Measurements from ENCODE around the genes ZNF141, SLC49A3, IDUA and SLC26A1.

DNA sequence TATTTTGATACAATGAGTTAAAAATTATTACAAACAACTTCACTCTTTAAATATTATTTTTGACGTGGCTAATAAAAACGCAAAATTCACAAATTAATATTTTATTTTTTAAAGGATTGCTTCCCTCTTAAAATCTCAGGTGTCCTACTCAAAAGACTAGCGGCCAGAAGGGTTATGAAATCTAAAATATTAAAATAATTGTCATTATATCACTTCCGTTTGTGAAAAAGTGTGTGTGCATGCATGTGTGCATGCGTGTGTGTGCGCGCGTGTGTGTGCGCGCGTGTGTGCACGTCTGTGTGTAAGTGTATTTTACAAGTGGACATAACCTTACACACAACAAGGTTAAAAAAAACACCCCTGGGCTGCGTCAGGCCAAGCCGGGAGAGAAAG, 390 bp upstream of the ZNF595 start:
- RRBS = no CpG with 5 or more reads among the region's 14 CpGs

DNA sequence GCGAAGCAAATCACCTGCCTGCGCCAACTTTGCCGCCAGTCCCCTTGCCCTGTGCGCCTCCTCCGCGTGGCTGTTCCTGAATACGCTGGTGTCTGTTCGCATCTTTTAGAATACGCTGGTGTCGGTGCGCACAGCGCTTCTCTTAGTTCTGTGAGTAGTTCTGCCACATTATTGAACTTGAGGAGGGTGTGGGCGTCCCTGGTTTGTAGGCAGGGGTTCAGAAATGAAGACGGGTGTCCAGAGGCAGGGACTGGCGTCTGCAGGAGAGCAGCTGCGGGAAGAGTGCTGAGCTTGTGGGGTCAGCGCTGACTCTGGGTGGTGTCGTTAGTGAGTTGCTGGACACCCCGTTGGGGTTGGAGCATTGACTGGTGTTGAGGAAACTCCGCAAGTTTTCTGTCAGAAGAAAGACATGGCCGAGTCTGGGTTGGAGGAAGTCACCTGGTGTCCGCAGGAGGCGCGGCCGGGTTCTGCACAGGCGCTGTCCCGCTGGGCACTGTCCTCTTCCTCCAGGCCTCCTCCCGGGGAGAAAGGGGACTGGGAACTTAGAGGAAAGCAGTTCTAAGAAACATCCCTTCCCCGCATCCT, 938 bp downstream of the ZNF718 start:
- RRBS = no CpG with 5 or more reads among the region's 29 CpGs

GRCh38 chr4:337739-338439, at the start of gene ZNF141:
ZNF141 (plus strand) TSS chr4:337814.
- RRBS = no CpG with 5 or more reads among the region's 50 CpGs

DNA sequence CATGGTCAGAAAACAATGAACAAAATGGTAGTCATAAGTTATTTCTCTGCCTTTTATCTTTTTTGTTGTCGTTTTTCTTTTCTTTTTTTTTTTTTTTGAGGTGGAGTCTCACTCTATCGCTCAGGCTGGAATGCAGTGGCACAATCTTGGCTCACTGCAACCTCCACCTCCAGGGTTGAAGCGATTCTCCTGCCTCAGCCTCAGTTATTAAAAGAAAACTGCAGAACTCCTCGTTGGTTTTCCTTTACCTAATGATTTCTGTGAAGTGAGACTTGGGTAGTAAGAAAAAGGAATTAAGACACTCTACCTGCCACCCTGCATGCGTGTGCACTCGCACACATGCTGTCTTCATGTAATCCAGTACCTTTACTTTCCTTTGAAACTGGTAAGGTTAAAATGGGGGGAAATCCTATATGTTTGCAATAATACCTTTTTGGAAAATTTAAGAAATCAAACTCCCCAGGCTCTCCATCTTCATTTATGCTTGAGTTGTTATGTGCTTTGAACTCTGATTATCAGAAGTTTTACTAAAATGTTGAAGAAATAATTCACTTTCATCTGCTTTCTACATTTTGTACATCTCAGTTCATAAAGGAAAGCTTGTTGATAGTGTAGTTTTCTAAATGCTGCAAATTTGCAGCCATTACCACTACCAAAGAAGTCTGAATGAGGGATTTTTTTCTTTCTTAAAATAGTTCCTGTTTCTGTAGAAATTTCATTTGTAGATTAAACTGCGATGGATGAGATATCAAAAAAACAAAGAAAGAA, 32.9 kb downstream of the ZNF721 start:
- RRBS = no CpG with 5 or more reads among the region's 7 CpGs

- RRBS = 7% methylated on average over 3 of the region's 26 CpGs
Observed at GRCh38 chr4:687044-687651, 1.8 kb downstream of the SLC49A3 start.

DNA sequence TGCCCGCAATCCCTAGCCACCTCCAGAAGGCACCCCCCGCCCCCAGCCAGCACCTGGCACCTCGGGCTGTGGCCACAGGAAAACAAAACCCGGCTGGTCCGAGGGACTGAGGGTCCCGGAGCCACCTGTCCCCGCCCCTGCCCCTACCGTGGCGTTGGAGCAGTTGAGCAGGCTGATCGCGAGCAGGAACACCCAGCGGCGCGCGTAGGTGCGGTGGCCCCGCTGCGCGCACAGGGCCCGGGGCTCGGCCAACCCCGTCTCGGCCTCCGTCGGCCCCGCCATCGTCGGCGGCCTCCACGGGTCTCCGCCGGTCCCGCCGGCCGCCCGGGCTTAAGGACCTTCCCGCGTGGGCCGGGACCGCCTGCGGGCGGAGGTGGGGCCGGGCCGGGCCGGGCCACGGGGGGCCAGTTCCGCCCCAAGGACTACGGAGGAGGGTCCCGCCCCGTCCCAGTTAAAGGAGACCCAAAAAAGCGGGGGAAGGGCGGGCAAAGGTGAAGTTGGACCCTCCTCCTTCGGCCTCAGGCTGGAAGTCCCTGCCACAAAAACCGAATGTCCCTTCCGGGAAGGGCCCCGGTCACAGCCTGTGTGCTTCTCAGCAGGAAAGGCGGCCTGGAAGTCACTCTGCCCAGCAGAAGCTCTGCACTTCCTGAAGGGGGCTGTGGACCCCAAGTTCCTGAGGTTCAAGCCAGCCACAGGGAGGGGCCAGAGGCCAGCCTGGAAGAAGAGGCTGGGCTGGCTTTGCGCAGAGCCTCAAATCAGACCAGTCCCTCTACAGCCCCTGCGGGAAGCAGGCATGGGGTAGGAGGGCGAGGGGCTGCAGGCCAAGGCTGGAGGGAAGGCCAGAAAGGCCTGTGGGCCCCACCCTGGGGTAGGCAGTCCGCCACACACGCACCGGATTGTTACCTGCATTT, at the start of gene SLC49A3:
TSS of gene SLC49A3 (minus strand) at position 306 of the 911 bp plus-strand sequence.
- RRBS = 25% methylated on average over 13 of the region's 63 CpGs

DNA sequence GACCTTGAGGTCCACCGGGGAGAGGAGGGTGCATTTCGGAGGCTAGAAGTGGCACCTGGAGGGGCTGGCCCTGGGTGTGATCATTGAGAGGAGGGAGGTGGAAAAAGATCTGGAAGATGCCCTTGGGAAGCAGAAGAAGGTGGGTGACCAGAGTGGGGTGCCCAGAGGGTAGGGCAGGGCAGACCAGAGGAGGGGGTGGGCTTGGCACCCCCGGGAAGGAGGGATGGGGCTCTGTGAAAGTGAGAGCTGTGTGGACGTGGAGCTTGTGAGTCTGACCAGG, 17.6 kb downstream of the PCGF3 start:
- RRBS = no CpG with 5 or more reads among the region's 4 CpGs

GRCh38 chr4:962305-963366, 10.7 kb downstream of the DGKQ start:
- RRBS = 96% methylated on average over 9 of the region's 57 CpGs

DNA sequence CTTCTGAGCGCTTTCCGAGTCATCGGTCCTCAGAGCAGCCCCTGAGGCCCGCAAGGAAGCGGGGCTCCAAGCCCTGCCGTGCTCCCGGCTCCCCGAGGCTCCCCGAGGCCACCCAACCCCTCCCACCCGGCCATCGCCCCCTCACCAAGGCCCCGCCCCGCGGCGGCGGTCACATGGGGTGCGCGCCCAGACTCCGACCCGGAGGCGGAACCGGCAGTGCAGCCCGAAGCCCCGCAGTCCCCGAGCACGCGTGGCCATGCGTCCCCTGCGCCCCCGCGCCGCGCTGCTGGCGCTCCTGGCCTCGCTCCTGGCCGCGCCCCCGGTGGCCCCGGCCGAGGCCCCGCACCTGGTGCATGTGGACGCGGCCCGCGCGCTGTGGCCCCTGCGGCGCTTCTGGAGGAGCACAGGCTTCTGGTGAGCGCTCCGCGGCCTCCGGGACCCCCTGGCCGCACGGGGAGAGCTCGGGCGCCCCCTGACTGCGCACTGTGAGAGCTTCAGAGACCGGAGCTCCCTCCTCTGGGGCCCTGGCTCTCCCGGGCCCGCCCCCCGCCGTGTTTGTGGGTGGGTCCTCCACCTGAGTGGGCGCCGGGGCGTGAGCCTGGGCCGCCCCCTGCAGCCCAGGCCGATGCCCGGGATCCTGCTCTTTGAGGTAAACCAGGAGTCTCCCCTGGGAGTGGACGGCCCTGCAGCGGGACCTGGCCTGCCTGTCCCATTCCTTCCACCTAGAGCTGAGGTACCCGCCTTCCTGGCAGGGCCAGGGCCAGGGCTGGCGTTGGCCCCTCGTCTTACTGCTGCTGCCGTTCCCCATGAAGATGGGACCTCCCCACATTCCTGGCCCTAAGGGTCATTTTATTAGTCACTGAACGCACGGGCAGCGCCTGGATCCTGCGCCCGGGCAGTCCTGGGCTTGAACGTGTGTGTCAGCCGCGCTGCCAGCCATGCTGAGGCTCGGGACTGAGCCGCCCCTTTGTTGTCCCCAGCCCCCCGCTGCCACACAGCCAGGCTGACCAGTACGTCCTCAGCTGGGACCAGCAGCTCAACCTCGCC, at the start of gene IDUA:
TSS of gene IDUA (plus strand) at position 216 of the 1,047 bp plus-strand sequence.
- RRBS = 2% methylated on average over 33 of the region's 87 CpGs

DNA sequence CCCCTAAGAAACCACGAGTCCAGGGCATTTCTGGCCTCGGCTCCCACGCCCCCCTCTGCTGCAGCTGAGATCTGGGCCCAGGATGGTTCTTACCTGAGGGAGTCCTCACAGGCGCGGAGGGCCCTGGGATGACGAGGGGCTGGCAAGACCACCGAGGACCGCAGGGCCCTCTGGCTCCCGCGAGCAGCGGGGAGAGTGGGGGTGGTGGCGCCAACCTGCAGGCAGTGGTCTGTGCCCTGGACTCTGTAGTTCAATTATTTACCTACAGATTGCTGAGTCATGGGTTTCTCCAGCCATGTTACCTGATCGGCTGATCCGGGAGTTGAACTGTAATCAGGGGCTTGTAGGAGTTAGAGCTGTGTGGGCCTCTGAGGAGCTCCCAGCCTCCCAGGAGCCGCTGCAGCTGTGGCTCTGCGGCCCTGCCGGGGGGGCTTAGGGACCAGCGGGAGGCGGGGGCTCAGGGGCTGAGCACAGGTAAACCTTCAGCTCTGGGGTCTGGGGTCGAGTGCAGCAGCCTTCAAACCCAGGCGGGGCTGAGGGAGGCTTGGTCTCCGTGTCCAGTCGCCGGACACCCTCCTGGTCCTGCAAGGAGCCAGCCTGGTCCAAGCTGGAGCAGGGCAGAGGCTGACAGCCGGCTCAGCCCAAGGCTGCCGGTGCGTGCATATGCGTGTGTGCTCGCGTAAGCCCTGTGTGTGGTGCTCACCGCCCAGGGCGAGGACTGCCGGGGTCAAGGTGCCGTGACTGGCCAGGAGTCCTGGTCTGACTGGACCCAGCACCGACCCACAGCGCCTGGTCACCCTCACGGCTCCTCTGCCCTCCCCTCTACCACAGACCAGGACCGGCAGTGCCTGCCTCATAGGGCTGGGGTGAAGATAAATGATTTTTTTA, at the start of gene SLC26A1:
TSS of gene SLC26A1 (minus strand) at position 197 of the 888 bp plus-strand sequence.
- RRBS = 96% methylated on average over 11 of the region's 38 CpGs

DNA sequence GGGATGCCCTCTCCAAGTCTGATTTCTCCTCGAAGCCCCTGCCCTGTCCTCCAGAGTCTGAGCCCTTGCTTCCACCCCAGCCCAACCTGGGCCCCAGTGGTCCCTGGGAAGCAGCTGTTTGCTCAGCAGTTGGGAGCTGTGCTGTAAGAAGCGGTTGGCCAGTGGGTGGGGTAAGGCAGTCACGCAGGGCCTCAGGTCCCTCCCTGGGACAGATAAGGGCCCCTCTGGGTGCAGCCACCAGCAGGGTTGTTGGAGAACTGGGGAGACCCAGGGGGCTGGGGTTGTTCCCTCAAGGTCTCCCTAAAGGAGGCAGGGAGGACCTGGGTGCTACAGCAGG, 2.8 kb upstream of the SLC26A1 start:
- RRBS = no CpG with 5 or more reads among the region's 3 CpGs

GRCh38 chr4:1009816-1010428, 1.5 kb upstream of the FGFRL1 start:
- RRBS = 2% methylated on average over 43 of the region's 72 CpGs

DNA sequence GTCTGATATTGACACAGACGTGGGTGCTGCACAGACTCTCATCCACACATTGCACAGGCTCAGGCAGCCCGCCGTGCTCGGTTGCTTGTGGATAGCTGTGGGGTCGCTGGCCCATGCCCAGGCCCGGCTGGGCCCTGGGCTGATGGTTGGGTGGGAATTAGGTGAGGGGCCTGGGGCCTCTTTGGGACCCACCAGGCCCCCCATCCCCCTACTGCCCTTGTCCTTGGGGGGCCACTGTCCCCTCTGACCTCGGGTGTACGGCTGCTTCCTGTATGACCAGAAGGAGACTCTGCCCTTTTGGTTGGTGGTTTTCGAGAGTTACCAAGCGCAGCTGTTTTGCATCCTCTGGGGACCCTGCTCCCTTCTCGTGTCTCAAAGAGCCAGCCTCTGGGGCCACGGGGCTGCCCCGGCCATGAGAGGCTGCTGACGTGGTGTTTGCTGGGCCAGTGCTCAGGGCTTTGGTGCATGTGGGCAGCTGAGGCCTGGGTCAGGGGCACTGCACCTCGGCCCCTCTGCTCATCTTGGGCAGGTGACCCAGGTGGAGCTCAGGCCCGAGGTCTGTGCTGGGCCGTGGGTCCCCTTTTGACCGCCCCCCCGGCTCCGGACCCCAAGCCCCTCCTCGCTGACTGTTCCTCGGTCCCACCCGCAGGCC, 10.3 kb downstream of the FGFRL1 start:
- RRBS = no CpG with 5 or more reads among the region's 23 CpGs

GRCh38 chr4:1191996-1192504, 19.7 kb upstream of the SPON2 start:
- RRBS = no CpG with 5 or more reads among the region's 6 CpGs

GRCh38 chr4:1234914-1235163, 14.1 kb downstream of the CTBP1 start:
- RRBS = 100% methylated on average over 2 of the region's 11 CpGs

DNA sequence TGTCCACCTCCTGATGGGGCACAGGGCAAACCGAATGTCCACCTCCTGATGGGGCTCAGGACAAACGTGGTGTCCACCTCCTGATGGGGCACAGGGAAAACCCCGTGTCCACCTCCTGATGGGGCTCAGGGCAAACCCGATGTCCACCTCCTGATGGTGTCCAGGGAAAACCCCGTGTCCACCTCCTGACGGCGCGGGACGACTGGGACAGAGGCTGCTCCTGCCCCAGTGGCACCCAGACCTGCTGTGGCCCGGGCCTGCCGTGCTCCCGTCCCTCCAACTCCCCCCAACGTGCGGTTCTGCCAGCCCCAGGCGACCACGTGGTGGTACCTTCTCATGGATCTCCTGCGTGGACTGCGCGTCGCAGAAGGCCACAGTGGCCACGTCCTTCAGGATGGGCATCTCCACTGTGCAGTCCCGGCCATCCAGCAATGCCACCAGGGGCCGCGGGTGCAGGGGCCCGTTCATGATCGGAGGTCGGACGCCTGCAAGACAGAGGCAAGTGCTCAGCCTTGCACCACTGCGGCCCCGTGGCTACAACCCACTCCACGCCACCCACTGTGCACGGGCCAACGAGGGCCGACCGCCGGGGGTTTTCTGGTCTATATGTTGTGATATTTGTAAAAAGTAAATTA, 11.0 kb downstream of the CTBP1 start:
- RRBS = no CpG with 5 or more reads among the region's 36 CpGs

DNA sequence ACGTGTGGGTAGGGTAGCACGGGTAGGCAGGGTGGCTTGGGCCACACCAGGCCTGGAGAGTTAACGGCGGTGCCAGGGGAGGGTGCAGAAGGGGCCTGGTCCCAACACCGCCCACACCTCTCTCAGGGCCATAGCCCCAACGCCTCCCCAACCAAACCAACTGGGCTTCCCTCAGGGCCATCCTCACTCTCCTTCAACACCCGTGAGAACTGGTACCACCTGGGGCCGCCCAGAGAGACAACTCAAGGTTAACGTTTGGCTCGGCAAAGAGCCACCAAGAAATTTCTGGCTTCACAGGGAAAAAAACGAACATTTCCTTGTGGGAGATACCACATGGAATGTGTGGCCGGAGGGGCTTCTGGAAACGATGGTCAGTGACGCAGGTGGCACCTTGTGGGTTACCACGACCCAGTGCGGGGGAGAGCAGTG, 3.2 kb downstream of the CTBP1 start:
- RRBS = 95% methylated on average over 3 of the region's 16 CpGs

GRCh38 chr4:1511926-1512243, 105.6 kb upstream of the NKX1-1 start:
- RRBS = no CpG with 5 or more reads among the region's 6 CpGs

GRCh38 chr4:1683054-1683818, 877 bp downstream of the FAM53A start:
- RRBS = no CpG with 5 or more reads among the region's 28 CpGs

Data from HCT116 (cell line).